Mammary microvascular endothelial cell (primary cell): ENCODE measurements around a stretch of chr14.

- RAMPAGE, long total RNA = no peak
These were observed 52.3 kb downstream of the KCNK10 start for GRCh38 chr14:88270737-88271198.

DNA sequence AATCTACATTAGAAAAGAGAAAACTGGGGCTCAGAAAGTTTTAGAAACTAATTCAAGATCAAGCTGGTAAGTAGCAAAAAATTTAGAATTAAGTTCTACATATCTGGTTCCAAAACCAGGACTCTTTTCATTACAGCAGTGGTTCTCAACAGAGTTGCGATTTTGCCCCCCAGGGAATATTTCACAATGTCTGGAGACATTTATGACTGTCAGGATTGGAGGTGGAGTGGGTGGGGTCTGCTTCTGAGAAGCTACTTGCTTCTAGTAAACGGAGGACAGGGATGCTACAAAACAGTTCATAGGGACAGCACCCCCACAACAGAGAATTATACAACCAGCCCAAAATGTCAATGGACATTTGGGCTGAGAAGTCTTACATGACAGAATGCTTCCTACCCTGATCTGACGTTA, 818 bp upstream of the SPATA7 start:
- RAMPAGE, long total RNA = no peak

DNA sequence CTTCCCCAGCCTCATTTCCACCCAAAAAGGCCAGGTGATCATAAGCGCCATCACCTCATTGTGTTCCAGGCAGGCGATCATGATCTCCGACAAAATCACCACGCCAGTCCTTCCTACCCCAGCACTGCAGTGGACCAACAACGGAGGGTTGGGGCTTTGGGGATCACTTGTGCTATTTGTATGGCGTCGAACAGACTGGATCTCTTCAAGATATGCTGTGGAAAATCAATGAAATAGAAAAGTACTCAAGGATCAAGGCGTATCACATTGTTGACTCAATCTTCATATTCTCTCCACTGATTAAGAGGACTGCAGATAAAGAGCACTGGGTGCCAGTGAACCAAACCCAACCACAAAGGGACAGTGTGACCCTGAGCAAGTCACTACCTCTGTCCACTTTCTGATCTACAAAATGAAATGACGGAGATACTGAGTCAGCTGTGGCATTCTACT, 83.4 kb downstream of the SPATA7 start:
- RAMPAGE, long total RNA = no peak

- RAMPAGE, long total RNA = no peak
These were observed 256.9 kb downstream of the FOXN3 start for GRCh38 chr14:89159750-89160882.

DNA sequence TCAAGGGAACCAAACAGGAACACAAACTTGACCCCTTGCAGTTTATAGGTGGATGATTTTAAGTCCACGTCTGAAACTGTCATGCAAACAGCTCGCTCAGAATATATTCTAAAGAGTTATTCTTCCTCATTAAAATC, 146.0 kb downstream of the FOXN3 start:
- RAMPAGE, long total RNA = no peak

GRCh38 chr14:89293391-89293817, 123.6 kb downstream of the FOXN3 start:
- RAMPAGE, long total RNA = no peak

DNA sequence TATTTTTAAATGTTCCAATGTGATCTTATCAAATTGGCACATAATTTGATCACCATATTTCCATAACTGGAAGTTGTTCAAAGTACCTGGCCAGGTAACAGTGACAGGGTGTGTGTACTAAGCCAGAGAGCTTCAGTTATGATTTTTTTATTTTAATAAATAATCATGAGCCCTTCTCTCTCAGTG, 50.2 kb downstream of the FOXN3 start:
- RAMPAGE, long total RNA = no peak

- RAMPAGE, long total RNA = no peak
These were observed 33.2 kb downstream of the FOXN3 start for GRCh38 chr14:89383509-89384550.

DNA sequence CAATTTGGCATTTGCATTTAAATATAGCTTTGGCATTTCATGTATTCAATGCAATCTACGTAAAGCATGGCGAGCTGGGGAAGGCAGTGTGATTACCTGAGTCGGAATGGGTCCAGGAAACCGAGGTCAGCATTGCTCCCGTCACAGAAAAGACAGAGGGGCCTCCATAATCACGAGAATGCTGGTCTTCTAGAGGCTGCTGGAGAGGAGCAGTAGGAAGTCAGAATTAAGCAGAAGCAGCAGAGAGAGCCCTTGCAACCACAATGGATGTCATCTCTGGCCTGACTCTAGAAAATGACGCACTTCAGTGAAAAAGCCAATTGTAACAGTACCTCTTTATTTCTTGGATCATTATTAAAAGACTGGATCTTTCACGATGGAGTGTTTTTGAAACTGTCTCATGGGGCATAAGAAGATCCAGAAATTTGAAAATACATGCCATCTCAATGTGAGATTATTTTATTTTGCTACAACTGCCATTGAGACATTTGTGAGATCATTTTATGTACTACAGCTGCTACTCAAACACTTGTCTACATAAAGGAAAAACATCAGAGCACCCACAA, 69.5 kb upstream of the FOXN3 start:
- RAMPAGE, long total RNA = no peak

DNA sequence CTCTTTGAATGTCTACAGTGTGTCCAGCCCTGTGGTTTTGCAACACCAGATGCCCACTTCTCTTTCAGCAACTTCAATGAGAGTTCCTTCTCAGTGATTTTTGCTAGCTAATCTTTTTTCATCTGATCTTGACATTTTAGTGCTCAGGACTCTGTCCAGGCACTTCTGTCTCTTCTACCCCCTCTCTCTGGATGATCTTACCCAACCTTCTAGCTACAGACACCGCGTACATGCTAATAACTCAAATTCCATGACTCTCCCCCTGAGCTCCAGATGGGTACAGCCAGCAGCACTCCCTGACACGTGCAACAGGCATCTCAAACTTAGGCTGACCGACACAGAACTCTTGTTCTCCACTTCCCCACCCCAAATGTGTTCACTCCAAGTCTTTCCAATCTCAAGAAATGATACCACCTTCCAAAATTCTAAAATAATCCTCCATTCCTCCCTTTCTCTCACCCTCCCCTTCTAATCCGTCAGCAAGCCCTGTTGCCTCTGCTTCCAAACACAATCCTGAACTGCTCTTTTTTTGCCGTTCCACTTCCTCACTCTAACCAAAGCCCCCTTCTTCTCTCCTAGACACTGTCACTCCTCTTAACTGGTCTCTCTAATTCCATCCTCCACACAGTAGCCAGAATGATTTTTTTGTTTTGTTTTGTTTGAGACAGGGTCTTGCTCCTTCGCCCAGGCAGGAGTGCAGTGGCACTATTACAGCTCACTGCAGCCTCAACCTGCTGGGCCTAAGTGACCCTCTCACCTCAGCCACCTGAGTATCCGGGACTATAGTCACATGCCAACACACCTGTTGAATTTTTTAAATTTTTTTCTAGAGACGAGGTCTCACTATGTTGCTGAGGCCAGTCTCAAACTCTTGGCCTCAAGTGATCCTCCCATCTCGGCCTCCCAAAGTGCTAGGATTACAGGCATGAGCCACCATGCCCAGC, 161.4 kb upstream of the FOXN3 start:
- RAMPAGE, long total RNA = no peak

GRCh38 chr14:89773850-89774345, 180.6 kb downstream of the EFCAB11 start:
- RAMPAGE, long total RNA = no peak

DNA sequence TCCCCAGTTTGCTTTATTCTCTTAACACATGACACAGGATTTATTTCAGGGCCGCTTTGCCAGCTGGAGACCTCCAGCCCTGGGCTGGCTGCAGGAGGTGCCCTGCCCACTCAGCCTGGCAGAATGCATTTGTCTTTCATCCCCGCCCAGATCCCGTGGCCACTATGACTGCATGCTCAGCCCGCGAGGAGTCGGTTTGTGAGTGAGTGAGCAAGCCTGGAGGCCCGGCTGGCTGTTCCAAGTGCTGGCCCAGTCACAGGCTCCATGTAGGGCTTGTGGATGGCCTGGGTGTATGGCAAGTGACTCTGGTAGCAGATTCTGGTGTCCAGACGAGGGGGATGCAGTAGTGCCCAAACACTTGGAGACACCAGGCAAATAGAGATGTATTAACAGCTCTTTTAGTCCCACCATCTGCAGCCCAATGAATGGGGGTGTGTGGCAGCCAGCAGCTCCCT, 2.1 kb downstream of the TDP1 start:
- RAMPAGE, long total RNA = no peak

GRCh38 chr14:90274438-90274773, 18.1 kb downstream of the PSMC1 start:
- RAMPAGE, long total RNA = no peak

DNA sequence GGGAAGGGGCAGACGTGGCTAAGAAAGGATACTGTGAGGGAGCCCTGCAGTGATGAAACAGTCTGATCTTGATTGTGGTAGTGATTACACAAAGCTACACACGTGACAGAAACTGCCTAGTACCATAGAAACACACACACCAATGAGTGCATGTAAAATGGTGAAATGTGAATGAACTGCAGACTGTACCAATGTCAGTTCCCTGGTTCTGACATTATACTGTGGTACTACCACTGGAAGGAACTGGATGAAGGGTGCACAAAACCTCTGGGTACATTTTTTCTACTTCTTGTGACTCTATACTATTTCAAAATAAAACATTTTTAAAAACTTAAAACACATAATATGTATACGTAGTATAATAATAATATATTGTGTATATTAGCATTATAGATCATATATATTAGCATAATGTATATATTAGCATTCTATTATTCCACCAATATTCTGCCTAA, 36.8 kb downstream of the NRDE2 start:
- RAMPAGE, long total RNA = no peak

- RAMPAGE, long total RNA = no peak
These were observed 105.0 kb downstream of the CALM1 start for GRCh38 chr14:90501821-90502181.

- RAMPAGE, long total RNA = no peak
These were observed 120.8 kb downstream of the CALM1 start for GRCh38 chr14:90517694-90517946.

GRCh38 chr14:90660753-90661698, 155.2 kb downstream of the TTC7B start:
- RAMPAGE, long total RNA = no peak

DNA sequence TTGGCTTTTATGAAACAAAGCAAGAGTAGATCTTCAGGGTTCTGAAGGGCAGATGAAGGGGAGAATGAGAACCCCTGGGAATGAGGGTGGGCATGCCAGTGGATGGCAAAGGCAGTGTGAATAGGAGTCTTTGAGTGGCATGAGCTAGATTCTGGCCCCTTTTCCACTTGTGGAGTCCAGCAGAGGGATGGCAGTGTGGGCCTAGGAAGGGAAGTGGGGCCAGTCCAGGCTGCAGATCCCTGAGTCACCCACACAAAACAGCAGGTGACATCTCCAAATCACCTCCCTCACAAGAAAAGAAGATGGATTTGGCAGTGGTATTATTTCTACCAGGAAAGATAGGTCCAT, 151.4 kb downstream of the TTC7B start:
- RAMPAGE, long total RNA = no peak

- RAMPAGE, long total RNA = no peak
These were observed 90.6 kb downstream of the RPS6KA5 start for GRCh38 chr14:90969679-90970362.

DNA sequence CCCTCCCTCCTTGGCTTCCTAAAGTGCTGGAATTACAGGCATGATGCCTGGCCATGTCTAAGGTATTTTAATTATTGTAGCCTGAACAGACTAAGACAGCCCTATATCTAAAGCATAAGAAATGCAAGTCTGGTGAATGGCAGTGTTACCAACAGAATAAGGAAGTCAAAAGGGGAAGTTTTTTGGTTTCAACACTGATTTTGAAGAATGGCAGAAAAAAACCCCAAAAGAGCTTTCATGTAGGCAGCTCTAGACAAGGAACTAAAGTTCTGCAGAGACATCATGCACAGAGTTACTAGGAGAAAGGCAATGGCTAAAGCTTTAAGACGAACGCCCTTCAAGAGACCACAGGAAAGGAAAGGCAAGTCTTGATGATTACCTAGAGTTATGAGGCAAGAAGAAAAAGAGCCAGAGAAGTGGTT, 50.9 kb downstream of the RPS6KA5 start:
- RAMPAGE, long total RNA = no peak